Cardiac atrium fibroblast (primary cell): ENCODE measurements around the genes KRT71 and TNS2.

GRCh38 chr12:52043056-52043413 lies 8.2 kb upstream of the NR4A1 start:
- RAMPAGE, long total RNA, result no peak

- RAMPAGE, long total RNA, result no peak
Observed at GRCh38 chr12:52045436-52046138, 5.7 kb upstream of the NR4A1 start.

DNA sequence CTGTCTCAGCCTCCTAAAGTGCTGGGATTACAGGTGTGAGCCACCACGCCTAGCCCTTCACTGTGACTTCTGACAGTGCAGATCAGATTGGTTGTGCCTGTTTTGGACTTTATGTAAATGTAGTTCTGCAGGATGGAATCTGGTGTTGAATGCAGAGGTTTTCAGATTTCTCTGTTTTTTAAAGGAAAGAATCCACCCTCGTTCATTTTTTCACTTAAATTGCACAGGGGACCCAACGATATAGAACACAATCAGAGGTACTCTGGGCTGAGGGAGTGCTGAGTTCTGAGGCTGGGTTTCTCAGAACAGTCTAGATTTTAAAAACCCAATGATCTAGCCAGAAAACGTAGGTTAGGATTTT lies 6.8 kb downstream of the NR4A1 start:
- RAMPAGE, long total RNA, result no peak

DNA sequence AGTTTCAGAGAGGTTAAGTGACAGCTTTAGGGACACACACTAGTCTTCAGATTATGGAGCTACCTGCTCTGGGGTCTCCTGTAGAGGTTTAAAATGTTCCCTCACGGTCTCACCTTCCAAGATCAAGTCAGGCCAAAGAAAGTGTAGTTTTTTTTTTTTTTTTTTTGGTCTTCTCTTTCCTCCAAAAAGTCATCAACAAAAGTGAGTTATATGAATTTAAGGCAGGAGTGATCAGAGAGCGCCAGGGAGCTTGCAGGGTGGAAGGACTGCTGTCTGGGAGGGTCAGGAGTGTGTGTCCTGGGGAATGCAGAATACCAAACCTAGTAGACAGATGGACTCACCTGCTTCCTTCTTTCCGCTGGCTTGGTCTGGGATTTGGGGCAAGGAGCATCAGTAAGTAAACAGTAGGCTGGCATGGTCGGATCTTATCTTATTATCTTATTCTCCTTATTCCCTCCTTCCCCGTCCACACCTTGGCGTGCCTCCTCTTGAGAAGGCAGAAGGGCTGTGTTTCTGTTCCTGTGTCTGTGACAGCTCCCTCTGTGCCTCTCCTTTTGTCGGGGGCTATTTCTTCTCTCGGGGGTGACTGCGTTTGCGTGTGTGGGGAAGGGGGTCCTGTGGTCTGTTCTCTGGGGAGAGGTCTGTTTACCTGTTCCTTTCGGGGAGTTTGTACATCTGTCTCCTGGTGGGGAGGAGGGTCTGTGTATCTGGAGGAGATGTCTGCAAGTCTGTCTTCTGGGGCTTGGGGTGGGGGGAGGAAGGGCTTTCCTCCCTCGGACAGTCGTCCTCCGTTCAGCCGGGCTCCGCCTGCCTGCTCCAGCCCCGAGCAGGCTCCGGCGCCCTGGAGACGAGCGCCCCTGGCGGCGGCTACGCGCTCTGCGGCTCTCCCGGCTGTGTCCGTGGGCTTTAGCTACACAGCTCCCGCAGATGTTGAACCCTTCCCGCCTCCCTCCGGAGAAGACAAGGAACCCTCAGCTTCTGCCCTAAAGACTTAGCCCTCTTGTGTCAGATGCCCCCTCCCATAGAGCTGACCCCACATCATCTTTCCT lies 4.2 kb downstream of the KRT86 start:
- RAMPAGE, long total RNA, result no peak

DNA sequence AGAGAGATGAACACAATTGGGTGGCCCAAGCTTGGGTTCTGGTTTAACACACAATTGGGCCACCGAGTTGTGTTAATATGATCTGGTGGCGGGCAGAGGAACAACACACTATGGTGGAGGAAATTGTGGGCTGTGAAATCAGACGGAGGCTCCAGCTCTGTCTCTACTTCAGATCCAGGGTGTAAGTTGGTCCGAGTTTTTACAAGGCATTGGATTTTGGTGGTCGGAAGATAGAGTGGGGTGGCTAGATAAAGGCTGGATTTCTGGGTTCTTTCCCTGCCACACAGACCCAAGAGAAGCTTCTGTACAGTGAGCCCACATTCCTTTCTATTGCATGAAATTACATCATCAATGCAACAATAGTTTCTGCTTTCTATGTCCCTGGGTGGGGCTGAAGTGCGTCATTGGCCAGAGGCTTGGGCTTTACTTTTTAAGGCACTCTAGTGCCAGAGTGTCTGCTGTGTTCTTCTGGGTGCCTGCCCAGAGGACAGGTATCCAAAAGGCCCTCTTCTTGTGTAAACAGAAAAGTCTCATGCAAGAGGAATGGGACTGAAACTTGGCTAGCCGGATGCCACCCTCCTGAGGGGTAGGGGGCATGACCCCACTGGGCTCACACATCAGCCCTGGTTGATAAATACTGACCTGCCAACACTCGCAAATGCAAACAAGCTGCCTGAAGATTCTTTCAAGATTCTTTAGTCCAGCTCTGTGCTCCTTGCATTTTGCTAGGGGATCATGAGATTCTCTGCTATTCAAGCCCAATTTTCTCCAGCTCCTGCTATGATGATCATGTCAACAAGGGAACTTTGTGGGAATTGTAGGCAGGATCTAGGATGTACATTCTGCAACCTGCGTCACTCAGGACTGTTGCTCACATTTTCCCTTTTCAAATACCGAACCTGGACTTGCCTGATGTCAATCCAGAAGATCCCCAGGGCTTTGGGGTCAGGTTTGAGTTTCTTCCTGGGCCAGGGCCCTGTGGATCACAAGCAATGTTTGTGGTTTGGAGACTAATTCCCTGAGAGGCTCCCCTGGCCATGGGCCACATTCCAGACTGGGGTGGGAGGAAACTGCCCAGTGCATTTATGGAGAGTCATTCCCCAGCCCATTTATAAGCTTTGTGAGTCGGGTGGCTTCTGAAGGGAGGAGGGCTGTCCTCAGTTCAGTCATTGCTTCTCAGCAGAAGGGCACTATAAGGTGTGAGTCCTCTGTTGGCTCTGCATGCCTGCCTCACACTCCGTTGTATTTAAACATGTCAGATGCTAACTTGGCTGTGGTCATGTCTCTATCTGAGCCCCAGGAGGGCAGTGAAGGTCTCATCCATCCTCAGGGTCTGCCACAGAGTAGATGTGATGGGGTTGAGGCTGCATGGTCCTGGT lies 6.1 kb downstream of the KRT86 start:
- RAMPAGE, long total RNA, result no peak

DNA sequence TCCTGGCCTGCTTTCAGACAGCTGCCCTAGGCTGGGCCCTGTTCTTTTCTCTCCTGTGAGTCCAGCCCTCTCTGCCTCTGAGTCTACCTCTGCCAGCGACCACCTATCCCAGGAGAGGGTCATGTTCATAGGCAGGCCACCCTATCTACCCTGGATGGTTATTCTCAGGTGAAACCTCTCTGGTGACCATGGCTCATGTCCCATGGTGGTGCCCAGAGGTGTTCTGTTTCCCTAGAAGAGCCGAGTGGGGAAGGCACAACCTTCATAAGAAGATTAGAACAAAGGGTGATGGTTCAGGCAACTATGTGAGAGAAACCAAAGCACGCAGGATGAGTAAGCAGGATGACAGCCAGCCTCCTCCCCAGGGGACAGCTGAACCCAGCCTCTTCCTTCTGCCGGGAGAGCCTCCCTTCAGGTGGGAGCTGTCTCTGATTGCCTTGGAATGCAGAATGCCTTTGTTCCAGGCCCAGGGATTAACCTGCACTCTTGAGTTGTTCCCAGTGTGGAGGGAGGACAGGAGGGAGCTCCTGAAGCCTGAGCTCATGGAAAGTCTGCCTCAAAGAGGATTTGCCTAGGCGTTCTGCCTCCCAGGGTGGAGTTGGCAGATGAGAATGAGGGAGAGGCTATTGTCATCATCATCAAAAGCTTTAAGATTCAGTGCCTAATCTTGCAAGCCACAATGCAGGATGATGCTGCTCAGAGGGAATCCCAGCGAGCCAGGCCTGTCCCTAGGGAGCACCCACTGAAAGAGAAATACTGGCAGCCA lies 3.5 kb upstream of the KRT6A start:
- RAMPAGE, long total RNA, result no peak

DNA sequence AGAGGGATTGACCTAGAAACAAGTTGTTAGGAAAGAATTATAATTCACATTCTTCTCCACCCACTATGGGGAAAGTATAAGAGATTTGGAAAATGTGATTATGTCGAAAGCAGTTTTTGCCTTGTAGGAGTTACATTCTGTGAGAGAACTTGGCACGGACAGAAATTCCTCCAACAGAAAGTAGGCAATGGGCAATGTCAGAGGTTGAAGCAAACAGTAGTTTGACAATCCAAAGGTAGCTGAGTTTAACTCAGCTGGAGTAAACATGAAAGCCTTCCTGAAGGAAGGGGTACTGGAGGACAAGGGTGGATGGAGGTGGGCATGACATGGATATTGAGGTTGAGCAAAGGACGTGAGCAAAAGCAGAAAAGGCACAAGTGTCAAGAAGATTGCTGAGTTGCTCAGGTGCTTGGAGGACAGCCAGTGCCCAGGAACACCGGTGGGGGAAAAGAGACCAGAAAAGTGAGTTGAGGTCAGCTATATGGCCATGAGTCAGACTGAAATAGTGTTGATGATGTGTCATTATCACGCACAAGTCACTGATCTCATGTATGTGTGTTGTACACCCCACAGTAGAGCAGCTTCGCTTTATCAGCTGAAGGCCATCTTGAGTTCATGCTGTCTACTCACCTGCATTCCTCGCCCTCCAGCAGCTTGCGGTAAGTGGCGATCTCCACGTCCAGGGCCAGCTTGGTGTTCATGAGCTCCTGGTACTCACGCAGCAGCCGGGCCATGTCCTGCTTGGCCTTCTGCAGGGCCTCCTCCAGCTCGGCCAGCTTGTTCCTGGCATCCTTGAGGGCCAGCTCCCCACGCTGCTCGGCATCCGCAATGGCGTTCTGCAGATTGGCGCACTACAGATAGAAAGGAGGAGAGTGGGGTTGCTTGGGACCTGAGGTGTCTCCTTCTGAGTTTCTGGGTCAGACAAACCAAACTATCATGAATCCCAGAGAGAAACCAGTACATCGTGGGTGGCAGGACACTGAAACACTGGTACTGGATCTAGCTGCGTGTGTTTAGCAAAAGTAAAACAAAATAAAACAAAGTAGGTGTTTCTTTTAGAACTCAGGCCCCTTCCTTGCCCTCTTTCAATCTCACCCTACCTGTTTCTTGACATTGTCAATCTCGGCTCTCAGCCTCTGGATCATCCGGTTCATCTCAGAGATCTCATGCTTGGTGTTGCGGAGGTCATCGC lies 3.8 kb downstream of the KRT5 start:
- RAMPAGE, long total RNA, result no peak

GRCh38 chr12:52552910-52553384 lies at the start of gene KRT71:
Gene KRT71, minus strand, starts transcription at chr12:52553145.
- RAMPAGE, long total RNA, result no peak

GRCh38 chr12:52679614-52680149 lies 525 bp downstream of the KRT1 start:
- RAMPAGE, long total RNA, result no peak

- RAMPAGE, long total RNA, result no peak
Observed at GRCh38 chr12:52884177-52884999, 20.5 kb downstream of the KRT8 start.

DNA sequence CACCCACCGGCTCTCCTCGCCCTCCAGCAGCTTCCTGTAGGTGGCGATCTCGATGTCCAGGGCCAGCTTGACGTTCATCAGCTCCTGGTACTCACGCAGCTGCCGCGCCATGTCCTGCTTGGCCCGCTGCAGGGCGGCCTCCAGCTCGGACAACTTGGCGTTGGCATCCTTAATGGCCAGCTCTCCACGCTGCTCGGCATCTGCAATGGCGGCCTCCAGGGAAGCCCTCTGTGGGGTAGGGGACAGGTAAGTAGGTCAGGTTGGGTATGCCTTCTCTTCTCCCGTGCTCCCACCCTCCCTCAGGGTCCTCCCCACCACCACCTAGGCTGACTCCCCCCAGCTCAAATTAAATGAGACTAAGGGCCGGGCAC lies 6.2 kb downstream of the KRT8 start:
- RAMPAGE, long total RNA, result no peak

GRCh38 chr12:52912885-52913893 lies 8.3 kb upstream of the KRT8 start:
- RAMPAGE, long total RNA, result no peak

- RAMPAGE, long total RNA, result no peak
Observed at GRCh38 chr12:52926724-52927140, 21.9 kb upstream of the KRT8 start.

GRCh38 chr12:52927141-52927830 lies 21.6 kb upstream of the KRT18 start:
- RAMPAGE, long total RNA, result no peak

- RAMPAGE, long total RNA, result no peak
Observed at GRCh38 chr12:52946832-52947386, 2.0 kb upstream of the KRT18 start.

- RAMPAGE, long total RNA, result no peak
Observed at GRCh38 chr12:52975223-52975743, 26.4 kb downstream of the KRT18 start.

DNA sequence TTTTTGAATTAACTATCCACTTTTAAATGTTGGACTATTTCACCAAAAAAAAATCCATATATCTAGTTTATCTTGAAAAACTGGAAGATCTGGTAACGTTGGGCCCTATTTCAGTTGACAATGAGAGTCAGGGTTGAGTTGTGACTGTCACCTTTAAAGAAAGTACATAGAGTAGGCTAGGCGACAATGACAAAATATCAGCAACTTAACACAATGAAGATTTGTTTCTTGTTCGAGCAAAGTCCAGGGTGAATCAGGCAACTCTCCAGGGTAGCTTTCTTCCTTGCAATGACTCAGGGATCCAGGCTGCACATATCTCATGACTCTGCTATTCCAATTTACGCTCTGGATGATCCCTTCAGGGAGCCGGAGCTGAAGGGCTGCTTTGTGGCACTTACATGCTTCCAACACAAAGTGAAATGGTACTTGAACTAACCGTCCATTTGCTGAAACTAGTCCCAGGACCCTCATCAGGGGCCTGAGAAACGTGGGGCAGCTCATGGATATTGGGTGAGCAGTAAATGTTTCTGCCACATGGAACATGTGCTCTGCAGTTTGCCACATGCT lies 13.2 kb upstream of the EIF4B start:
- RAMPAGE, long total RNA, result no peak

DNA sequence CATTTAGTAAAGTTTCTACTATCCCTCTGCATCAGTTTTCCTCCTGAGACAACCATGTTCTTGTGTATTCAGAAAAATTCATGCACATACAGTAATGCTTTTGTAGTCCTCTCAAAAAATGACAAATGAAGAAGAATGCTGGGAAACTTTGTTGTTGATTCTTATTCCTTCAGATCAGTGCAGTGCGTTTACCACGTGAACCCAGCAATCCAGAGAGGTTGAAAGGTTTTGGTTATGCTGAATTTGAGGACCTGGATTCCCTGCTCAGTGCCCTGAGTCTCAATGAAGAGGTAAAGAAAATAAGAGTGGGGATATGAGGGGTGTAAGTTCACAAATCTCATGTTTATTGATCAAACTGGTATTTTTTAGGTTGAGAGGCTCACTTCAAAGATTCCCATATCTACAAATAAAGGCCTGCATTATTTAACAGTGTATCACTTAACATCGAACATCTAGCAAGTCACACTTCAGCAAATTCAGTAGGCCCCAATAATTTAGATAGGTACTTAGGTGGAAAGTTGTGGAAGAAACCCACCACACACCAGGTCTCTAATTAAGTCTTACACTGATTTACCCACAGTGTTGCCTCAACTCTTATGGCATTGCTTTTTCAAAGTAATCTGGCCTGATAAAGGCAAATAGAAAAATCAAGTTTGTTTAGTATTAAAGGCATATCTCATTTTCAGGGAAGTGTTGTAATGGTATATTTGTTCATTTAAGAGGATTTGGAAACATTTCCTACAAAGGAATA lies 13.7 kb downstream of the EIF4B start:
- RAMPAGE, long total RNA, result no peak

- RAMPAGE, long total RNA, result no peak
Observed at GRCh38 chr12:53049345-53050489, at the start of gene TNS2. Gene TNS2, plus strand, starts transcription at chr12:53050065.

GRCh38 chr12:53056769-53057196 lies 6.9 kb downstream of the TNS2 start:
- RAMPAGE, long total RNA, result no peak